Airway epithelial cell (primary cell): ENCODE results near the genes ZSWIM5 and DMBX1.

DNA sequence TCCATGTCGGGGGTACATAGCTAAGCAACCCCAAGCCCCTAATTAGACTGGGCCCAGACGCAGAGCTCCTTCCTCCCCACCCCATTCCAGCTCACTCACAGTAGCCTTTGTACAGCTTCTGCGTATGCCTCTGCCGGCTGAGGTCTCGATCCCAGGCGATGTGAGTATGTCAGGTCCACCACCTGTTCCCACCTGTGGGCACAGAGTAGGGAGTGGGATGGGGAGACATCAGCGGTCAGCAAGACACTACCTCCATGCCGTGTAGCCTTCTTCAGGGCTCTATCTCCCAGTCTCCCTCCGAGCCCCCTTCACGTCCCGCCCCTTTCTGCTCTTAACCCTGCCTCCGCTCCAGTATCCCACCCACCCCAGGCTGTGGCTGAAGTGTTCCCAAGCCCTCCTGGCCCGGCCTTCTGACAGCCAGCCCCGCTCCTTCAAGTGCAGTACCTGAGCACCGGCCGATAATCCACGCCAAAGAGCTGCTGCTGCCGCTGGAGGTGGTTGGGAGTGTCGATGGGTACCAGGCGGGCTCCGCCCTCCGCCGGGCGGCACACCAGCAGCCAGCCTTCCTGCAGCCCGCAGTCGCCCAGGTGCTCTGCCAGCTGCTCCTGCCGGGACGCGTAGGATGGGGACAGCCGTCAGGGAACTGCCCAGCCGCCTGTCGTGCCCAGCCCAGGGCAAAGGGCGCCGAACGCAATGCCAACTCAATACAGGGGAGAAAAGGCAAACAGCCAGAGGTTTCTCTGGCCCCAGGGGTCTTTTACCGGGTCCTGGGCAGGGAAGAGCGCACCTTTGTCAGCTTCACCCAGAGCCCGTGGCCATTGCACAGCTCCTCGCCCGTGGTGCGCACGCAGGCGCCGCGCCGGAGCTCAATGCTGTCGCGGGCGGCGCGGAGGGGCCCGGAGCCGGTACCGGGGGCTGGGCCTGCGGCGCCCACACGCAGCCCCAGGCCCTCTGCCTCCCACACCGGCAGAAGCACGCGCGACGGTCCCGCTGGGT, 724 bp downstream of the HECTD3 start:
- RAMPAGE, long total RNA: no peak

DNA sequence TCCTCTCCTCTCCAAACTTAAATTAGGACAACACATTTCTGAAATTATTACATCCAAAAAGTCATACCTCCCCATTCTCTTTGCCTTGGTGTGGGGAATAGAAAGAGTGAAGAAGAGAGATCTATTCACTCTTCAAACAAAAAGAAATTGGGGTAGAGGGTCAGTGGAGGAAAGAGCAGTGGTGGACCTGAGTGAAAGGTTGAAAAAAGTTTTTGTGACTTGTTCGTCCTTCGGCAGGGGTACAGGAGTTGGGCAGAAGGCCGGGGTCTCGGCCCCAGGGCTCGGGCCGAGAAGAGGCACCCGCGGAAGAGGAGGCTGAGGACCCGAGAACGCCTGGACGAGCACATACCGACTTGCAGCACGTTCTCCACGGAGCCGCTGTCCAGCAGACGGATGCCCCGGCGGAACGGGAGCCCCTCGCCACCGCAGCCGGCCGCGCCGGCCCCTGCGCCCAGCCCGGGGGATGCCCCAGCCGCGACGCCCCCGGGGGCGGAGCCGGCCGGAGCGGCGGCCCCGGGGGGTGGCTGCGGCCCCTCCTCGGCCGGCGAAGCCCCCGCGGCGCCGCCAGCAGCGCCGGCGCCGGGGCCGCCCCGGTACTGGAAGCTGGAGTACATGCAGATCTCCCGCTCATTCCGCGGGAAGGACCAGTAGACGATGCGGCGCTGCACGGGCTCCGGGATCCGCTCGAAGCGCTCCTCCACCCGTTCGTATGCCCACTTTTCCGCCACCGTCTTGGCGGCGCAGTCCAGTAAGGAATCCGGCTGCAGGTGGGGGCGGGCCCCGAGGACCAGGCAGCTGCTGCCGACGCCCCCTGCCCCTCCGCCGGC, 785 bp downstream of the ZSWIM5 start:
- RAMPAGE, long total RNA: no peak

DNA sequence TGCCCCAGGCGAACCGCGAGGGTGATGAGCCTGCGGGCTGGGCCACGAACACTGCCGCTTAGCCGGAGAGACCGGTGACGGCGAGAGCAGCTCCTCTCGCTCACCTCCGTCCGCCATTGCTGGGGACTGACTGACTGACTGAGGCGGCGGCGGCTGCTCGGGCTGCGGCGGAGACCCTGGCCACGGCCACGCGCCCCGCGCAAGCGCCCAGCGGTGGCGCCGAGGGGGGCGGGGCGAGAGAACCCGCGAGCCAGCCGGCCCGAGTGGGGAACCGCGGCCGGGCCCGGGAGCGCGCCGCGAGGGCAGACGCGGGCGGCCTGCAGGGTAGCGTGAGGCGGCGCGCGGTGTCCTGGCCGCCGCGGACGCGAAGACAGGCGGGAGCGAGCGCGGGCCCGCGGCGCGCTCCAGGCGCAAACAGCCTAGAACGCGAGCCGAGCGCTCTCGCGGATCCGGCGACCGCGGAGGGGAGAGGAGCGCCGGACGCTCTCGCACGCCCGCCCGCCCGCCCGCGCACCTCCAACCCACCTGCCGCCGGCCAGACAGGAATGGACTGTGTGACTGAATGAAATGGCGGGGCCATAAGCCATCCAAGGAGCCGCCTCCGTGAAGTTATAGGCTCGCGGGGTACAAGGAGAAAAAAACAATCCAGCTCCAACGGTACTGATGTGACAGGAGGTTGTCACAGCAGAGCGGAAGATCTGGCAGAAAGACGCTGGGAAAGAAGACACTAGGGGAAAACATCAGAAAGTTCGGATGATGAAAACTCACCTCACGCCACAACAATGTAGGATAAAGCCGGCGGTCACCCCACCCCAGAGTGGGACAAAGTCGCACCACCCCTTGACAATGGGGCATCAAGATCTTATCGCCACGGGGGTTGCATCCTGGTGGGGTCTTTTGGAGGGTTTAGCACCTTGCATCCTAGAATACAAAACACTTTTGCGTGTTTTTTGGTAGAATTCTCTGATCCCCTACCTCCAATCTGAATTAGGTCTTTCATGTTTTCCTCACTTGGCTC, at the start of gene ZSWIM5:
ZSWIM5 (minus strand) TSS at position 372 of the 1,018 bp plus-strand sequence.
- RAMPAGE, long total RNA: no peak

- RAMPAGE, long total RNA: no peak
Measured at GRCh38 chr1:45343869-45344715, 4.1 kb downstream of the TOE1 start.

DNA sequence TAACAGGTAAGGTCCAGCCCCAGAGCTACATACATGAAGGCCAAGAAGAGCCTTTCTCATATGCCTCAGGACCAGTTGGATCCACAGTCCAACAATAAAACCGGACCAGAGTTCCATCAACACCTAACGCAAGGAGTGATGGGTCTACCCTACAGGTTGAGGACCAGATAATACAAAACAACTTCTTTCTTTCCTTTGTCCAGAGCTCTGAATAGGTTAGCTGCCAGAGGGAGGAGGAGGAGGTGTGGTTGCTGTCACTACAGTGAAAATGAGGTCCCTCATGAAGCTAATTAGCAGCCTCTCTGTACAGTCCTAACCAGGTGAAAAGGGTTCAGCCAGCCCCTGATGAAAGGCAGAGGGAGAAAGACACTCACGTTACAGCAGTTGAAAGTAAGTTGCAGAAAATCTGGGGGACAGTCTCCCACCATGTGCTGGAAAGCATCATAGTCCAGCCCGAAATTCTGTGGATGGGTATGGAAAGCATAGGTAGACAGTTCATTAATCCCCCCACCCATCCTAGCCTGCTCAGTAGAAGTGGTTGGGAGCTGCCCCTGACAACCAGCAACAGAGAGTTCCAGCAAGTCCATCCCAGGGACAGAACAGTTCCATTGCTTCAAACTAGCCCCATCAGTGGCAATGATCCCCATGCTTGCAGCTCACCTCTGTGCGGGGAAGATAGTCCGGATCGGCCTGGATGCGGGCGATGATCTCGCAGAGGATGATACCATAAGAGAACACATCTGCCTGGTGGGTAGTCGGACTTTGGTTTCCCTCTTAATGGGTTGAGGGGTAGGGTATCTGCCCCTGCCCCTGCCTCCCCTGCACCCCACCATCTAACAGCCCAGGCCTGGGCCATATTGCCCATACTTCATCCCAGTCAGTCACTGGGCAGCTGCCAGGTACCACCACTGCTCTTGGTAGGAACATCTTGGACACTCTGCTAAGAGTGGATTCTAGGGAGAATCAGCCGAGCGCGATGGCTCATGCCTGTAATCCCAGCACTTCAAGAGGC, 6.7 kb downstream of the TOE1 start:
- RAMPAGE, long total RNA: no peak

- RAMPAGE, long total RNA: no peak
Measured at GRCh38 chr1:45348725-45349205, 8.8 kb downstream of the TOE1 start.

DNA sequence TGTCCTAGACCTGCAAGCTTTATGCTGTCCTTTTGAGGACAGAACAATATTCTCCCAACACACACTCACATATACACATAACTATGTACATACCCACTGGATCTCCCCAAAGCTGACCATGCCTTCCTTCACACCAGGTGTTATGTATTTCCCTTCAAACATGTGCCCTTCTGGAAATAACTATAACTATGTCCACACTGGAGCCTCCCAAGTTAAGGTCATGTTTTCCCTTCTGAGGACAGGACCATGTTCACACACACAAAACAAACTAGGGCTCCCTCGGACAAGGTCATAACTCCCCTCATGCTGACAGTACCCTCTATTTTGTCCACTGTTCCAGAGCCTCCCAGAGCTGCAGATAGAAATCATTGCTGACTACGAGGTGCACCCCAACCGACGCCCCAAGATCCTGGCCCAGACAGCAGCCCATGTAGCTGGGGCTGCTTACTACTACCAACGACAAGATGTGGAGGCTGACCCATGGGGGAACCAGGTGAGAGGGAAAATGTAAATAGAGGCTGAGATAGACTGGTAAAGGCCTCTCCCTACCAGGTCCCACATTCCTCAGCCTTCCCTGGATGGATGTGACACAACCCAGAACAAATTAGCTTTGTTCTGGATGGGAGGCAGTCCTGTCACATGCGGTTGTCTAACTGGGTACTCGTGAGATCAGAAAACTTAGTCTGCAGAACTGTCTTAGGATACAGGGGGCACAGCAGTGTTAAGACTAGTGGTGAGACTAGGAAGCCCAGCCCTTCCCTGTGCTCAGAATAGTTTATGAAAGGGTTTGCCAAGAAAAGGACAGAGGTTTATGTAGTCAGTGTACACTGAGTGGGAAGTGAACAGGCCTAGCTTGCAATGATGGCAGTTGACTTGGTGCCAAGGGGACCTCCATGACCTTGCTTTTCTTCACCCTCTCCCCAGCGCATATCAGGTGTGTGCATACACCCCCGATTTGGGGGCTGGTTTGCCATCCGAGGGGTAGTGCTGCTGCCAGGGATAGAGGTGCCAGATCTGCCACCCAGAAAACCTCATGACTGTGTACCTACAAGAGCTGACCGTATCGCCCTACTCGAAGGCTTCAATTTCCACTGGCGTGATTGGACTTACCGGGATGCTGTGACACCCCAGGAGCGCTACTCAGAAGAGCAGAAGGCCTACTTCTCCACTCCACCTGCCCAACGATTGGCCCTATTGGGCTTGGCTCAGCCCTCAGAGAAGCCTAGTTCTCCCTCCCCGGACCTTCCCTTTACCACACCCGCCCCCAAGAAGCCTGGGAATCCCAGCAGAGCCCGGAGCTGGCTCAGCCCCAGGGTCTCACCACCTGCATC, 8.2 kb downstream of the MMACHC start:
- RAMPAGE, long total RNA: no peak

DNA sequence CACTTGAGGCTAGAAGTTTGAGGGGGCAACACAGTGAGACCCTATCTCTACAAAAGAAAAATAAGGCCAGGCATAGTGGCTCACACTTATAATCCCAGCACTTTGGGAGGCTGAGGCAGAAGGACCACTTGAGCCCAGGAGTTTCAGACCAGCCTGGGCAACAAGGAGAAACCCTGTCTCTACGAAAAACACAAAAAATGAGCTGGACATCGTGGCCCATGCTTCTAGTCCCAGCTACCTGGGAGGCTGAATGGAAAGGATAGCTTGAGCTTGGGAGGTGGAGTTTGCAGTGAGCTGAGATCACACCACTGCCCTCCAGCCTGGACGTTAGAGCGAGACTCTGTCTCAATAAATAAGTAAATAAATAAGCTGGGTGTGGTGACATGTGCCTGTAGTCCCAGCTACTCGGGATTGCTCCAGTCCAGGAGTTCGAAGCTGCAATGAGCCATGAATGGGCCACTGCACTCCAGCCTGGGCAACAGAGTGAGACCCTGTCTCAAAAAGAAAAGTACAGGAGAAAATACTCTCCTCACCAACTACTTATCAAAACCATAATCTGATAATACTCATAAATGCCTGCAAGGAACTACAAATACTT, 3.6 kb downstream of the AKR1A1 start:
- RAMPAGE, long total RNA: no peak

GRCh38 chr1:45638125-45638804, 14.4 kb upstream of the CCDC17 start:
- RAMPAGE, long total RNA: no peak

GRCh38 chr1:45647146-45647804, 23.4 kb upstream of the CCDC17 start:
- RAMPAGE, long total RNA: no peak

- RAMPAGE, long total RNA: no peak
Measured at GRCh38 chr1:45697615-45698089, 9.7 kb downstream of the TMEM69 start.

DNA sequence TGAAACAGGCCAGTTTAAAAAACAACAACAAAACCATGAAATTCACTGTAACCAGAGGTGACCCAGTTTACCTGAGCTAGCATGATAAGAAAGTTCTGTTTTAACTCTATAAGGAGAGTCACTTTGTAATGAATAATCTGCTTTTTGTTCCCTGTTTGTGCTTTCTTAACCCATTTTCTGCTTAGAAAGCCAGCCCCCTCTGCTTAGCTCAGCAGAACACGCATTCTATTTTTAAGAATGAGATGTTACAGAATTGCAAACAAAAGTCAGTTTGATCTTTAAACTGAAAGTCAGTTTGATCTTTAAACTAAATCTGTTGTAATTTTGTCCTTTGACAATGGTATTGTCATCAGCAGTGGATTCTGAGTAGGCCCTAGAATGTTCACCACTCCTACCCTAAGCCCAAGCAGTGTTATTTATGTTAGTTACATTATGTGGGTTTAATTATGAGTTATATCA, 68.0 kb downstream of the MAST2 start:
- RAMPAGE, long total RNA: no peak

- RAMPAGE, long total RNA: no peak
Measured at GRCh38 chr1:45912954-45914118, 109.9 kb downstream of the MAST2 start.

GRCh38 chr1:45972432-45973033, 159.9 kb downstream of the PIK3R3 start:
- RAMPAGE, long total RNA: no peak

GRCh38 chr1:46006072-46006659, 126.3 kb downstream of the PIK3R3 start:
- RAMPAGE, long total RNA: no peak

DNA sequence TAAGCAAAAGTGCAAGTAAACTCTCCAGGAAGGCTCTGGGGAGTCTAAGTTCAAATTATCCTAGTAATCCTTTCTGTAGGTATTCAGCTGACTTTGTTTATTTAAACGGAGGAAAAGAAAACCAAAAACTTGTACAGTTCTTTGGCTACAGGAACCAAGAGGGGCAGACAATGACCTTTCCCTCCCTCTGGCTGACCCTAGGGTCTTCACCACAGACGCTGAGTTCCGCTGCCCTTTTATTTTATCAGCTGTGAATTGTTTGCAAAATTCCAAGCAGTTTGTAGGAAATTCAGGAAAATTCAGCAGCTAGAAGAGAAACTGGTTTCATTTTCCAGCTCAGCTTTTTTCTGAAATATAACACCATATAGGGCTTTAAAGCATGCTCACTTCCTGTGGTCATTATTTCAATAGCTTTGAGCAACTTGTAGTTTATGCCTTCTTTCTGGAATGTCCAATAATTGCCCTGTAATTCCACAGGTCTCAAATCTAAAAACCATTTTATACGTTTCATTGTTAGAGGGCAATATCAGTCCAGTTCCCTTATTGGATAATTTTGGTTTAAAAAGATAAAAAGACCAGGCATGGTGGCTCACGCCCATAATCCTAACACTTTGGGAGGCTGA, 5.5 kb upstream of the PIK3R3 start:
- RAMPAGE, long total RNA: no peak

DNA sequence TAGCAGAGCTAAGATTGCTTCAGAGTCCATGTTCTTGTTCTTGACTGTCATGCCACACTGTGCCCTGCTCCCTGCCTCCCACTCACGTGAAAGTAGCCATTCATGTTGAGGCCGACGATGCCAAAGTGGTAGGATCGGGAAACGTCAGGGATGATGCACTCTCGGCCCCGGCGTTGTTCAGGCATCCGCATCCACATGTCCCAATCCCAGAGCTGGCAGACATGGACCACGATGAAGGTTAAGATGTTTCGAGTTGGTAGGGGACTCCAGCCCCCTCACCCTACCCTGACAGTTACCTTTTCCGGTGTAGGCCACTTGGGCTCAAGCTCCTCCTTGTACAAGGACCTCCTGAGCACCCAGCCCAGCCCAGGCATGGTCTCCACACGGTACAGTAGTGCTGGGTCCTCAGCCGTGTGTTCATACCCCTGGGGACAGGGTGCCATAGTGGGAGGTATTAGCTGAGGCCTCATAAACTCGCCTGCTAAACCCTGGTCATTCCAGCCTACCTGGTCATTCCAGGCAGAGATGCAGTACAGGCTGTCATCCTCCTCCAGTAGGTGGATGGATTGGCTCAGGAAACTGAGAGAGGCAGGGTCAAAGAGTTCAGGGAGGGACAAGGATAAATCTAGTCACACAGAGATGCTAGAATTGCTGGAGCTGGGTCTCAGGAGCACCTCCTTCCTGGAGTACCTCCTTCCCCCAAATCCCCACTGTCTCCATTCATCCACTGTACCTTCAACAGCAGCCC, 6.0 kb downstream of the POMGNT1 start:
- RAMPAGE, long total RNA: no peak

DNA sequence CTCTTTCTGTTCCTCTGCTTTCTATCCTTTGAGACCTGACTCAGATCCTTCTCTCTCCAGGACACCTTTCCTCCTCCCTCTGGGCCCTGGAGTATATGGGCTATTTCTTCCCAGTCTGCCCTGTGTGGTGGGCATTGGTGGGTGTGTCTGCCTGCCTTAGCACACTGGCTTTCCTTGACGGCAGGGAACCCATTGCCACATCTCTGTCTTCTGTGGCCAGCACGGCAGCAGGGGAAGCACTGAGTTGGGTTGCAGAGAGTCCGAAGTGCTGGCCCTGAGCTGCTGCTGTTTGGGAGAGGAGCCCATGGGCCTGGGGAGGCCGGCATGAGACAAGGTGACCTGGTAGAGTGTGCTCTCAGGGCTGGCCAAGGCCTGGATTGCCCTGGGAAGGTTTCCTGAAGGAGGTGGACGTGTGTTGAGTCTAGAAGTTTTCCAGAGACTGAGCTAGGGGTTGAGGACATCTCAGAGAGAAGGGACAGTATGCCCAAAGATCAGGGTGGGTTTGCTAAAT, 20.1 kb downstream of the FAAH start:
- RAMPAGE, long total RNA: no peak

DNA sequence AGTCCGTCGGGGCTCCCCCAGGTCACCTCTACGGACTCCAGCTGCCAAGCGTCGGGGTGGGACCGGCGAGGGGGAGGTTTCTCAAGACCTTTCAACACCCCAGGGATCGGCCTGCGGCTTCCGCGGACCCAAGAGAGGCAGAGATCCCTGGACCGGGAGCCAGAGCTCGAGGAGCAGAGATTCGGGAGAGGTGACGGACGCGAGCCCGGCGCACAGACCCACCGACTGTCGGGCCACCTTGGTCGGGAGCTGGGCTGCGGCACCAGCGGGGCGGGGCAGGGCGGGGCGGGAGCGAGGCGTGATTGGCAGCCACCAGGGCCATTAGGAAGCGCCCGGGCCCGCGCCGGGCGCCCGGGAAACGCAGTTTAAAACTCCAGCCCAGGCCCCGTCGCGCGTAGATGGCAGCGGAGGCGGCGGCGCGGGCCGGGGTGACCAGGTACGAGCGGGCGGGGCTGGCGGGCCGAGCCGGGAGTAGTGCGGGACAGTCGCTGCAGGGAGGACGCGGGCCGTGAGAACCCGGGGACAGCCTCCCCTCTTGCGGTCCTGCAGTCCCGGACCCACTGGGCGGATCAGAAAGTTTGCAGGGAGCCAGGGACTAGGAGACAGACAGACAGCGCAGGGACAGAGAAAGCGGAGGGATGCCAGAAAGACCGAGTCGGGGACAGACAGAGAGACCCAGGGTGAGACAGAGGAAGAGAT, at the start of gene DMBX1:
DMBX1 (plus strand) TSS at position 395 of the 699 bp plus-strand sequence.
- RAMPAGE, long total RNA: no peak

DNA sequence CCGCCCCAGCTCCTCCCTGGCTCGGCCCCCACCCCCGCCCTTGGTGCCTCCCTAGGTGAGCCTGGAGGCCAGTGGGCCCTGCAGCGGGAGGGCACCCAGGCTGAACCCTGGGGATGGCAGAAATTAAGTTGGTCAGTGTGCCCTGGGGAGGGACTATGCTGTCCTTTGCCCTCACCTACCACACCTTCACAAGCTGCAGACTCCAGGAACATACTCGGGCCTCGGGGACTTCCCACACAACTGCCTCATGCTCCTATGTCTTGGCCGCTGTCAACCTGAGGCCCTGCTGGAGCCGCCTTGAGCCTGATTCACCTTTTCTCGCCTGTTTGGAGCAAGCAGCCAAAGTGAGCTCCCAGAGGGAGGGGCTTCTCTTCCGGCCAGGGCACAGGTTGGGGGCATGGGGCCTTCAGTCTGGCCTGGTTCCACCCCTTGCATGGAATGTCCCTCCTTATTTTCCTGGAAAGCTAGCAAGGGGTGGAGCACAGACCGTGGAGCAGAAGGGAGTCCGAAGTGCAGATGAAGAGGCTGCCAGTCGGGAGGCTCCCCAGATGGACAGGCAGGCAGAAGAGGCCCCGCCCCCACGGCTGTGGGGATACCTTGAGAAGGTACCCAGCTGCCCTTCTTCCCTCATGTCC, 8.5 kb downstream of the TMEM275 start:
- RAMPAGE, long total RNA: no peak